ENCODE measurements around the genes SLC30A5 and CCDC125.

- PRO-cap = no peak
Observed at GRCh38 chr5:66818913-66819326, 222.7 kb downstream of the MAST4 start.

- PRO-cap = no peak
Observed at GRCh38 chr5:67016453-67017113, 180.0 kb downstream of the CD180 start.

- PRO-cap = no peak
Observed at GRCh38 chr5:67094595-67095144, 101.9 kb downstream of the CD180 start.

DNA sequence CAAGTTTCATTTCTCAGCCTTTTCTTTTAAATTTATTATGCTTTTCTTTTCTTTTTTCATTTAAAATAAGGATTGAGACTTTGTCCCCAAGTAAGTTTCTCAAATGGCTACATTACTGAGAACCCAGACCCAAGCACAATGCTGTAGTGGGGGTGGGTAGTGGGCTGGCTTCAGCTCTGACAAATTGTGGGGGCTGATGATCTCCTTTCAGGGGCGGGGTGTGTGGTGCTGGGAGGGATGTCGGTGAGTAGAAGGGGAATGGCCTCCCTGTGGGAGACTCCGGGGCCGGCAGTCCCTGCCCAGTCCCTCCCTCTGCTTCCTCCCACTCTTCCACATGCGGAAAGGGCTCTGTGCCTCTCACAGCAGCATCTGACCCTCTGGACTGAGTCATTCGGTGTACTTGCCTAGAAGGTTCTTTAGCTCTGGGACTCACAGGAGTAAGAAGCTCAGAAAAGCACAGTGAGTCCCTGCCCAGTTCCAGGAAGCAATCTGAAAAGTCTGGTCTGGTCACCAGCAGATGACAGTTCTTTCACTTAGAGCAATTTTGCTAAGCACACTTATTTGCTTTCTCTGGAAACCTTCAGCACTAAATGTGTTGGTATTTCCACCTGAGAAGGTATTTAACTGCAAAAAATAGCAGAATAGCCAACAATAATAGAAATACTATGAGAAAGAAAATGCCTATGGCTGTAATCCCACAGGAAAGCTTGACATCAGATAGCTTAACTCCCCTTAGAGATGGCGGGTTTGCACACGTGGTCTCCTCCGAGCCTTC, 14.1 kb downstream of the CD180 start:
- PRO-cap = bidirectional peak, plus-strand start at position 427 of the sequence, minus-strand start at position 314 of the sequence

- PRO-cap = no peak
Observed at GRCh38 chr5:68252986-68253843, 37.7 kb downstream of the PIK3R1 start.

- PRO-cap = unidirectional peak, plus-strand start at chr5:68266035
Observed at GRCh38 chr5:68265808-68266445, 50.4 kb downstream of the PIK3R1 start.

DNA sequence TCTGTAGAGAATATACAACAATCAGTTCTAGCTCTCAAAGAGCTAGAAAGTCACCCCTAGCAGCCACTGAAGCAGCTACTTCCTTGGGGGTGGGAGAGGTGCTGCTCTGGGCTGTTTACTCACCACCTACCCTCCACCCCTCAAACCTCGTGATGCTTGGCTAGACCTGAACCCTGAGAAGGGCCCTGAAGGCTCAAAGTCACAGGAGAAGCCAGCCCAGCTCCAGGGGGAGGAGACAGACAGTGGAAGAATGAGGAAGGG, 180.3 kb downstream of the PIK3R1 start:
- PRO-cap = no peak

- PRO-cap = no peak
Observed at GRCh38 chr5:68593411-68594009, 378.0 kb downstream of the PIK3R1 start.

DNA sequence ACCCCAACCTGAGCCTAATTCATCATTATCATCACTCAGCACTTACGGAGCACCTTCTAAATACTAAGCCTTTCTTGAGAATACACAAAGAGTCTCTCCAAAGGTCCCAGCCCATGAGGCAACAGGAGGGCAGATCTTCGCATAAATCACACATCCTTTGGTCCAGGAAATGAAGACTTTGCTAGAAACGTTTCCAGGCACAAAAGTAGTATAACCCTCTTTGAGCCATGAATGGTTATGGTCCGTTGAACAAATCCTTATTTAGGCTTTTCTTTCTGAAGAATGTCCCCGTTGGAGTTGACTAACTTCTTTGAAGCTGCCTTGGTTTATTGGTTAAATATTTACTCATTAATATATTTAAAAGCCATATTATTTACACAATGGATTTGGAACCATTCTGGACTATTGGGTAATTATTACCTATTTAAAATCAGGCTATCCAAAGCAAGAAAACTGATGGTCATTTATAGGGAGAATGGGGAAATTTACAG, 347.7 kb upstream of the SLC30A5 start:
- PRO-cap = no peak

GRCh38 chr5:68962727-68963281, 131.0 kb upstream of the SLC30A5 start:
- PRO-cap = no peak

DNA sequence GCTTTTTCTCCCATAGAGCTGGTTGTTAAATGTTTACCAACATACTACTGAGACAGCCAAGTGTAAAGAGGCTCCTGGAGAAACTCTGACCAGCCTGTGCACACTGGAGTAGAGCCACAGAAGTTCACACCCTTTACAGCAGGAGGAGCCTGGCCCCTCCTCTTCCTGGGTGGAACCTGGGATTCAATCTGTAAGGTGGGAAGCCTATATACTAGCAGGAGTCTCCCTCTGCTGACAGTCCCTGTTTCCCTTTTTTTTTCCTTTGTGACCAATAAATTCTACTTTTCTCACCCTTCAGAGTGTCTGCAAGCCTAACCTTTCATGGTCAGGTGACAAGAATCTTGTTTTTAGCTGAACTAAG, 10.4 kb upstream of the SLC30A5 start:
- PRO-cap = no peak

DNA sequence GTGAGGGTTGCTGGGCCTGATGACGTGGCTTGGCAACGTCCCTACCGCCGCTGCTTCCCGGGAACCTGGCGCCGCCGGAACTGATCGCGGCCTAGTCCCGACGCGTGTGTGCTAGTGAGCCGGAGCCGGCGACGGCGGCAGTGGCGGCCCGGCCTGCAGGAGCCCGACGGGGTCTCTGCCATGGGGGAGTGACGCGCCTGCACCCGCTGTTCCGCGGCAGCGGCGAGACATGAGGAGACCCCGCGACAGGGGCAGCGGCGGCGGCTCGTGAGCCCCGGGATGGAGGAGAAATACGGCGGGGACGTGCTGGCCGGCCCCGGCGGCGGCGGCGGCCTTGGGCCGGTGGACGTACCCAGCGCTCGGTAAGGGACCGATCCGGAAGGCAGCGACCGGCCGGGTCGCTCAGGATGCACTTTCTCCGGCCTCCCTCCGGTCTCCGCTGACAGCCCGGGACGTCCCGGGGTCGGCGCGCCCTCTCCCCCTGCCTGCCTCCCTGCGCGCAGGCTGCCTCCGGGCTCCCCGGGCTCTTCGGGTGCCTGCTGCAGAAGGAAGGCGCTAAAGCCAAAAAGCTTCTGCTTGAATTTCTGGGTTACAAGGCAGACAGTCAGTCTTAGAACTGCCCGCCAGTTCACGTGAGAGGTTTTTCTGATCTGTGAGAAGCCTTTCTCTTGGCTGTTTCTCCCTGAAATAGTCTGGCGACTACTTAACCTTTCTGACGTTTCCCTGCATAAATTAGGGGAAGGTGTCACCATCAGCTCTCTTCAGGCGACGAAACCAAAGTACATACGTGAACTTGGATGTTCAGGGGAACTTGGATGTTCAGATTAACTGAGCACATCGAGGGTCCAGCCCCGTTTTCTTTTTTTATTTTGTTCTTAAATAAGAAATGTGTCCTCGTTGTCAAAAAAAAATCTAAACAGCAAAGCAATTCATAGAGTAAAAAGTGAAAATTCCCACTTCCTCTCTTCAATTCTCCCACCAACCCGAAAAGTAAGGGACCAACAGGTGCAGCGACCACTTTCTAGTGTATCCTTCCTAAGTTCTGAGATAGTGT, at the start of gene SLC30A5:
Gene SLC30A5, plus strand, starts transcription at position 38 of the 1,054 bp plus-strand sequence.
- PRO-cap = unidirectional peak, plus-strand start at position 94 of the sequence

DNA sequence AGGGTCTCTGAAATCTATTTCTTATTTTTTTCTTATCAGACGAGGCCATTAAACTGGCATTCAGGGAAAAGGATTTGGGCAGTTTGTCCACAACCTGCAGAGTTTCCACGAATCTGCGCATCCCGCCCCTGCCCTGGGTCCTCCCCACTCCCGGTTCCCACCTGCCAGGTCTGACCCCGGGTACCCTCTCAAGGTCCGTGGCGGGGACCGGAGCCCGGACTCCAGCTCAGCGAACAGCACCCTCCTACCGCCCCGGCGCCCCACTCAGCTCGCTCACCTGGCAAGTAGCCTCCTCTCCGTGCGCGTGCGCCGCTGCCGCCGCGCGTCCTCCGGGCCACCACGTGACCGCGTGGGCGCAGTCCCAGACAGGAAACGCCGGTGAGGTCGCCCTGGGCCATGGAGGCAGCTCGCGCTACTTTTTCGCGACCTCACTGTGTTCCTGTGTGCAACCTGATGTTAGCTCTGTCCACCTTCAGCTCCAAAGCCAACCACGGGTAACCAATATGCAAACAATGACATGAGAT, at the start of gene CCDC125:
Gene CCDC125, minus strand, starts transcription at position 314 of the 524 bp plus-strand sequence.
- PRO-cap = bidirectional peak, plus-strand start at position 368 of the sequence, minus-strand start at position 257 of the sequence

DNA sequence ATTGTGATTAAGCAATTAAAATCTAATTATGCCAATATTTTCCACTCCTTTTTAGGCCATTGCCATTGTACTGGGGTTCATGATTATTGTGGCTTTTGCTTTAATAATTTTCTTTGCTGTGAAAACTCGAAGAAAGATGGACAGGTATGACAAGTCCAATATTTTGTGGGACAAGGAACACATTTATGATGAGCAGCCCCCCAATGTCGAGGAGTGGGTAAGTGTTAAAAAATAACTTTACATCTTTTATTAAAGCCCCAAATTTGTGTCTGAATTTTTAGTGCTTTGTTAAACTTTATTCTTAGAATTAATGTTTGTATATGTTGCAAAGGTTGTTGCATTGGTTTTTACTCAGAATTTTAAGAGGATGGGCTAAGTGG, 21.3 kb downstream of the OCLN start:
- PRO-cap = no peak

GRCh38 chr5:69527153-69527852, 32.7 kb upstream of the GTF2H2C start:
- PRO-cap = no peak

GRCh38 chr5:71441505-71442070, 13.9 kb upstream of the BDP1 start:
- PRO-cap = no peak

- PRO-cap = no peak
Observed at GRCh38 chr5:71887561-71888136, 168.6 kb downstream of the CARTPT start.

DNA sequence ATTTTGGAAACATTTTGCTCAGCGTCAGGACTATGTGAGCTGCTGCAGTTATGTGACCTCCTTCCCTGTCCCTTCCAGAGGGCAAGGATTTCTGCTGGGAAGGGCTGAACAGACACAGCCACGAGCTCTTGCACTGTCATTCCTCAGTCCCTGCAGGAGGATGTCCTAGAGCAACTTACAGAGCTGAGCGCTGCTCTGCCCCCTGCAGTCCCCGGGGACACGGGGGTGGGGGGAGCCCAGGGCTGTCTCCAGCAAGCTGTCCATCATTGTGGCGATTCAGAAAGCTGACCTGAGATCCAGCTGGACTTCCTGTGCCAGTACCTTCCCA, 28.0 kb upstream of the MAP1B start:
- PRO-cap = no peak

DNA sequence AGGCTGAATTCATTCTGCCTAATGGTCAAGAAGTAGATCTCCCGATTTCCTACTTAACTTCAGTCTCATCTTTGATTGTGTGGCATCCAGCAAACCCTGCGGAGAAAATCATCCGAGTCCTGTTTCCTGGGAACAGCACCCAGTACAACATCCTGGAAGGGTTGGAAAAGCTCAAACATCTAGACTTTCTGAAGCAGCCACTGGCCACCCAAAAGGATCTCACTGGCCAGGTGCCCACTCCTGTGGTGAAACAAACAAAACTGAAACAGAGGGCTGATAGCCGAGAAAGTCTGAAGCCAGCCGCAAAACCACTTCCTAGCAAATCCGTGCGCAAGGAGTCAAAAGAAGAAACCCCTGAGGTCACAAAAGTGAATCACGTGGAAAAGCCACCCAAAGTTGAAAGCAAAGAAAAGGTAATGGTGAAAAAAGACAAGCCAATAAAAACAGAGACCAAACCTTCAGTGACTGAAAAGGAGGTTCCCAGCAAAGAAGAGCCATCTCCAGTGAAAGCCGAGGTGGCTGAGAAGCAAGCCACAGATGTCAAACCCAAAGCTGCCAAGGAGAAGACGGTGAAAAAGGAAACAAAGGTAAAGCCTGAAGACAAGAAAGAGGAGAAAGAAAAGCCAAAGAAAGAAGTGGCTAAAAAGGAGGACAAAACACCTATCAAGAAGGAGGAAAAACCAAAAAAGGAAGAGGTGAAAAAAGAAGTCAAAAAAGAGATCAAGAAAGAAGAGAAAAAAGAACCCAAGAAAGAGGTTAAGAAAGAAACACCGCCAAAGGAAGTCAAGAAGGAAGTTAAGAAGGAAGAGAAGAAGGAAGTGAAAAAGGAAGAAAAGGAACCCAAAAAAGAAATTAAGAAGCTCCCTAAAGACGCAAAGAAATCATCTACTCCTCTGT, 87.7 kb downstream of the MAP1B start:
- PRO-cap = no peak

GRCh38 chr5:72378600-72379012, 58.4 kb downstream of the PTCD2 start:
- PRO-cap = no peak

Data from anterior vena cava (tissue), 1 donor.